ENCODE results near the gene RPF1.

GRCh38 chr1:78642046-78642697 is 7.5 kb upstream of the IFI44 start:
- PRO-cap, result no peak

GRCh38 chr1:79004720-79005209 is 1.8 kb downstream of the ADGRL4 start:
- PRO-cap, result no peak

DNA sequence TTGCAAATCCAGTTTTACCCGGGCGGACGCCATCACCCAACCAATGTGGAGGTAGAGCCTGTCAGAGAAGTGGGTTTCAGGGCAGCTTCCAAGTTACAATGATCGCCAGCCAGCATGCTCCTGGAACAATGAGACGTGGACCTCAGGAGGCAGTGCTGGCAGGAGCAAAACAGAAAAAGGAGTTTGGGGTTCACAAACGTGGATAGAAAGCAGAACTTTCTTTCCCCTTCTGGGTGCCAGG is 488.6 kb upstream of the ADGRL2 start:
- PRO-cap, result no peak

- PRO-cap, result no peak
Observed at GRCh38 chr1:81414248-81414623, 386.5 kb upstream of the ADGRL2 start.

DNA sequence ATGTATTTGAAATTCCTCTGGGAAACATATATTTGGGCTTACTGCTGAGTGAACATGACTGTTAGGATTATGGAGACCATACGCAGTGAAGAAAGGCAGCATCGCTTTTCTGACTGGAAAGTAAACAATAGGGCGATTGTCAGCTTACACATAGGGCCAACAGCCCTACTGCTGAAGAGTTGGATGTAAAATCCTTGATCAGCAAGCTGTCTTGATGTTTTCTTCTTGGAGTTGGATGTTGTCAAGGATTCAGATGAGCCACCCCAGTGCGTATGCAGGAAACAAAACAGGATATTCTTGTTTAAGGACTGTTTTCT is 368.6 kb upstream of the ADGRL2 start:
- PRO-cap, result no peak

- PRO-cap, result no peak
Observed at GRCh38 chr1:83641290-83641850, 357.6 kb downstream of the TTLL7 start.

DNA sequence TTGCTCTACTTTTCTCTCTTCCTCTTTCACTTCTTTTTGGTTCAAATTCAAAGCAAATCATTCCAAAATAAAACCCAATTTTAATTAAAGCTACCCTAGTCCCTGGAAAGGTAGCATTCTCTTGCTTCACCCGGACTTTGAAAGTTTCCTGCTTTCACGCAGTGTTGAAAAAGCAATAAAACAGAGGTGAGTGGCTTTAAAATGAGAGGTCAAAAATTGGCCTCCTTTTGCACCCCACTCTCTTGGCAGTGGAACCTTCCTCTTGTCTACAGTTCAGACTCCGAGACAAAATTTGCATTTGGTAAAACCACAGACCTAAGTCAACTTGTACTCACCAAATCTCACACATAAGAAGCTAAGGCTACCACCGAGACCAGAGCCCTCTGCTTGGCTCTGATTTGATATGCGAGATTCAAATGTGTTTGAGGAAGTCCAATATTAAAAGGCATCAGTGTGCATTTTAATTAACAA is 252.7 kb downstream of the TTLL7 start:
- PRO-cap, result no peak

DNA sequence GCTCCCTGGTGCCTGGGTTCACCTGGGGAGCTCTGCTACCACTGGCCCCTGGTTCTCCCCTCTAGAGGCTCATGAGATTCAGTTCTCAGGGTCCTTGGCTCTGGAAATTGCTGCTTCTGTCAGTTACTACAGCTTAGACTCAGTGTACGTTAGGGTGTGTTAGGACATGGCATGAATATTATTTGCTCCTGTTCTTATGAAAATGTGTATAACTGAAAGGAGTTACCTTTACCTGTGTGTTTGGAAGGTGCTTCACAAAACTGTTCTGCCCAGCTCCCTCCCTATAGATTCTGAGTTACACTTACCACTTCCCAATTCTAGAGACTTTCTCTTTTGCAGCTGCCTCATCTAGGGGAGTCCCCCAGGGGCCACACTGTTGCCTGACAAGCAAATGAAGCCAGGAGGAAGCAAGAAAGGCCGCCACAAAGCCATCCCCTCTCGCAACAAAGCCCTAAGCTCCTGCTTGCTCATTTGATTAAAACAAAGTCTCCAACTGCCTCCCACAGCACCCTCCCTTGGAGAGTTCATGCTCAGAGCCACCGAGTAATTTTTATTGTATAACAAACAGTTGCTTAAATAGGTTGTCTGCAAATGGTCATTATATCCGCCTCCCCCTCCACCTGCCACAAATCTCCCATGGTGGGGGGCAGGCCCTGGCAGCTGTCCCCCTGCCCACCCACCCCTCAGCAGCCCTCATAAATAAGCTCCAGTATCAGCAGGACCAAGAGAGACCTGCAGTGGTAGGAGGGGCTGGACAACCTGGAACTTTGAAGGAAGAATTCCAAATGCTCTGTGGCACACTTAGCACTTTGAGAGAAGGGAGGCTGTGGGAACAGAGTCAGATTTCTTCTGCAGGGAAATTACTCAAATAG is 237.8 kb downstream of the TTLL7 start:
- PRO-cap, result no peak

- PRO-cap, result no peak
Observed at GRCh38 chr1:83766222-83766710, 232.7 kb downstream of the TTLL7 start.

GRCh38 chr1:84077213-84078375 is 66.5 kb upstream of the PRKACB start:
- PRO-cap, result bidirectional peak, plus-strand start at chr1:84078033, minus-strand start at chr1:84077903

GRCh38 chr1:84297515-84297868 is 4.0 kb upstream of the SAMD13 start:
- PRO-cap, result unidirectional peak, plus-strand start at chr1:84297638

GRCh38 chr1:84301828-84302538 is 475 bp downstream of the SAMD13 start:
- PRO-cap, result no peak

GRCh38 chr1:84443328-84443772 is 35.7 kb upstream of the RPF1 start:
- PRO-cap, result no peak

GRCh38 chr1:84478619-84480009 is at the start of gene RPF1:
Gene RPF1, plus strand, starts transcription at chr1:84479266.
- PRO-cap, result unidirectional peak, plus-strand start at chr1:84479282; bidirectional peak, plus-strand start at chr1:84479554, minus-strand start at chr1:84479511

GRCh38 chr1:84498055-84498711 is 8.0 kb upstream of the SPATA1 start:
- PRO-cap, result no peak

DNA sequence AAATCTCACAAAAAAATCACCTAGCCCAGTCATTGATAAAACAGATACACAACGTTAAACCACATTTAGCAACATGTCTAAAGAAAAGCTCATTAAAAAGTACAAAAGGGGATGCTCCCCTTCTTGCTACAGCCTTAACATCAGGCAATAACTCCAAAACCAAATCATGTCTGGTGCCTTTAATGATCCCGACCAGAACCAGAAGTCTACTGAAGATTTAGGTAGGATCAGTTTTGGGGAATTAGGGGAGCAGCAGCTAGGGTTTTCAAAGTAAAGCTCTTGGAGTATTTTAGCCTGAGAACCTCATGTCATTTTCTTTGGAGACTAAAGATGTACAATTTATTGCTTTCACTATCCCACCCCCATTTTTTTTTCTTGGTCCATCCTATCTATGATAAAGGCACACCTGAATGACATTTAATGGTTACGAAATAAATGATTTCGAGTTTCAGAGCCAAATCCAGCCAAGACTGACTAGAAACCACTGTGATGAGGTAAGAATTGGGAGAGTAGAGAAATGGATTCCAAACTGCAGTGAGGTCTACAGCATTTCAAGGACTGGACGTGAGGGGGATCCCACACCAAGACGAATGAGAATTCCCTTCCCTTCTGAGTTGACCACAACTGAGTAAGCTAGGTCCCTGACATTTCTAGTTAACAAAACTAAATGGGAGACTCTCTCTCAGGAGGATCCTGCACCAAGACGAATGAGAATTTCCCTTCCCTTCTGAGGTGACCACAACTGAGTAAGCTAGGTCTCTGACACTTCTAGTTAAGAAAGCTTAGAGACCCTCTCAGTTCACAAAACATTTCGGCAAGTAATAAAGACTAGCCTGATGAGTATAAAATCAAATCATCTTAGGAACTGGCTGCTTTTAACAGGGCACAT is 1.8 kb upstream of the SPATA1 start:
- PRO-cap, result no peak

DNA sequence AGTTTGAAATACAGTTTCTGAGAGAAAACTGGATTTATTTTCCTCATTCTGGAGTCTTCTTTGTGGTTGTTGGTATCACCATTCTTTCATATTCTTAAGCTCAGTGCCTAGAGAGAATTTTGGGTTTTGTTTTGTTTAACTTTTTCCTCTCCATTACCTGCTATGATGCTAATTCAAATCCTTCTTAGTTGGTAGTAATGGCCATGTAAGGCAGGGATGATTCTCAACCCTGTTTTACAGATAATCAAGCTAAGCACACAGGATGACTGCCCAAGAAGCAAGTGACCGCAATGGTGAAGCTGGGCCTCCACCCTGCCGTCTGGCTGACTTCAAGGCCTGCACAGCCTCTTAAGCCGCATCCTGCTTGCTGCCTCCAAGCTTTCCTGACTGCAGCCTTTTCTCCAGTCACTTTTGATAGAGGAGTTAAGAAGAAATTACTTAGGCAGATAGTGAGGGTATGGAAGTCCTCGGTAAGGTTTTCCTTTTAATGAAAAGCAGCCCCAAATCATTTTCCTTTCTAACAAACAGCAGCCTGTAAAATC is 8.5 kb upstream of the CTBS start:
- PRO-cap, result no peak

GRCh38 chr1:84756435-84756768 is 66.1 kb upstream of the SSX2IP start:
- PRO-cap, result no peak

DNA sequence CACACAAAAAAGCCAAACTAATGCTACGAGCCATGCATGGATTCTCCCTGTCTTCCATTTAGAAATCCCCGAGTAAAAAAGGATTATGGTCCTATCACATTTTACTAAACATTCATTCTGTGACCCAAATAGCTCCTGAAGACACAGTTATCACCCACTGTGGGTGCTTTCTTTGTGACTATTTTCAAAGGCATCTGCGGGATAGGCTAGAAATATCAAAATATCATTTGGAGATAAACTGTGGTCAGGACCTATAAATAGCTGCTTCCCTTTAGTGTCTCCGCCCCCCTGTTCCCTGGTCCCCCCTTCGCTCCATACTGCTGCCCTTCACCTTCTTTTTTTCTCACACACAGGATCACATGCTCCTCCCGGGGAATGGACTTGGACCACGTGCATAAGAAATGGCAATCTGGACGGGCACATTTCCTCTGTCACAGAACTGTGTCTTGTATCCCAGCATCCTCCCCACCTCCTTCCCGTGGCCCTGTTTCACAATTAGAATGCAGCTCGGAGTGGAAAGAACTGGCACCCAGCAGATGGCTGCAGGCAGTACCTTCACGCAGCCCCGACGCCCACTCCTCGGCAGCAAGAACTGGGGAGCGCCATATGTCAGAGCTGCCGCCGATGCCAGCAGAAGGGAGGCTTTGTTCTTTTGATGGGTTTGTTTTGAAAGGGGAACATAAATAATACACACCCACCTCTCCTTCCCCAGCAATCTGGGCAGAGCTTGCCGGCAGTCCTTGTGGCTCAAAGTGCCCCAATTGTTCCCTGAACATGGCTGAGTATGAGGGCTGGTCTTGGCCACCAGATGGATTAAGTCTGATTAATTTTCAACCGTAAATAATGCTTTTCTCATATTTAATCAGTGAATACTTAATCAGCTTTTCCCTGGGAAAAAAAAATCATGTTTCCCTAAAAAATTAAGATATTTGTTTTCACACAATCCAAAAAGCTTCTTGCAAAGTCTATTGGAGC is 68.9 kb upstream of the SSX2IP start:
- PRO-cap, result no peak

DNA sequence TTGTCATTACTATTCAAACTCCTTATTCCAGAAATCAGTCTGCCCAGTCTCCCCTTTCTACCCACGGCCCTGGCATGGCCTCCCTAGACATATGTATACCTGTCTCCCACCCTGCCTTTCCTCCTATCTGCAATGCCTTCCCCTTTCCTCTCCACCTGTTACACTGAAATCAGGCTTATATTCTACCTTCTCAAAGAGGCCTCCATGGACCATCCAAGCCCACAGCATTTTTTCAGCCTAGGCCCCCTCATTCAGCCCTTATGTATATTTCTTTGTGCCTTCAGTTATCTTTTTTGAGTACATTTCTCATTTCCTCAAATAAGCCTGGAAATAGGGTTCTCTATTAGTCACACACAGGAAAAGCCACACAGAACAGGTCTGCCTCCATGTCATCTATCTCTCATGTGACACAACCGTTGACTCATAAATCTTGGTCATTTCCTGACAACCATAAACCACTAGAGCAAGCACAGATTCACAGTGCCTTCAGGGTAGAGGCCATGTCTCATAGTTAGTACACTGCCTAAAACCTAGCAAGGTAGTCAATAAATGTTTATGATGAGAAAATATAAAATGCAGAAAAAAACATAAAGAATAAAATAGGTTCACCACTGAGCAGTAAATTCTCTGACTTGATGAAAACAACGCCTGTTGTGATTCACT is 38.7 kb downstream of the LPAR3 start:
- PRO-cap, result no peak